GM19239 (cell line): ENCODE measurements around a stretch of chr7.

DNA sequence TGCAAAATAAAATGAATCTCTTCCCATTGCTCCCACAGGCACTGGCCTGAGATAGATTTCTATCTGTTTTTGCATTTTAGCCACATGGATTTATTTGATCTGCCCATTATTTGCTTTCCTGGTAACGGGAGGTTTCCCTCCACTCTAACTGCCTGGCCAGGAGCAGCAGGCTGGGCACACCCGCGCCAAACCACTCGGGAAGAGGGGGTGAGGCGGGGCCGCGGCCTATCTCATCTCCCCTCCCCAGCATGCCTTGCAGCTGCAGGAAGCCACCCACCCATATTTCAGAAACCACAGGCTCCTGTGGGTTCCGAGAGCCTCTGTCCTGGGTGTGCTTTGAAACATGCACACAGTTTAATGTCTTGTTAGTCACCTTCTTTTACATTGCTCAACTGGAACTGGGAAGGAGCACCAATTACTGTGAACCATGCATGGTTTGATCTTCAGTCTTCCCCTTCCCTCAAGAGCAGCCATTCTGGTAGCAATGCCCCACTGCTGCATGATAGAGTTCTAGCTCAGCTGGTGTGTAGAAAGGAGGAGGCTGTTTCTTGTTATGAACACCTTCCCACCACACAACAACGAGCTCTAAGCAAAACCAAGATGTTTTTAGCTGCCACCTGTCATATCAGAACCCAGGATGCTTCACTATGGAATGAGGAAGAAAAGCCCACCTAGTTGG is 37.6 kb upstream of the IKZF1 start:
- RRBS: no CpG with 5 or more reads among the region's 9 CpGs

- RRBS: no CpG with 5 or more reads among the region's 19 CpGs
Observed at GRCh38 chr7:50308433-50309630, 4.3 kb downstream of the IKZF1 start.

- RRBS: no CpG with 5 or more reads among the region's 11 CpGs
Observed at GRCh38 chr7:50337246-50338058, 32.9 kb downstream of the IKZF1 start.

DNA sequence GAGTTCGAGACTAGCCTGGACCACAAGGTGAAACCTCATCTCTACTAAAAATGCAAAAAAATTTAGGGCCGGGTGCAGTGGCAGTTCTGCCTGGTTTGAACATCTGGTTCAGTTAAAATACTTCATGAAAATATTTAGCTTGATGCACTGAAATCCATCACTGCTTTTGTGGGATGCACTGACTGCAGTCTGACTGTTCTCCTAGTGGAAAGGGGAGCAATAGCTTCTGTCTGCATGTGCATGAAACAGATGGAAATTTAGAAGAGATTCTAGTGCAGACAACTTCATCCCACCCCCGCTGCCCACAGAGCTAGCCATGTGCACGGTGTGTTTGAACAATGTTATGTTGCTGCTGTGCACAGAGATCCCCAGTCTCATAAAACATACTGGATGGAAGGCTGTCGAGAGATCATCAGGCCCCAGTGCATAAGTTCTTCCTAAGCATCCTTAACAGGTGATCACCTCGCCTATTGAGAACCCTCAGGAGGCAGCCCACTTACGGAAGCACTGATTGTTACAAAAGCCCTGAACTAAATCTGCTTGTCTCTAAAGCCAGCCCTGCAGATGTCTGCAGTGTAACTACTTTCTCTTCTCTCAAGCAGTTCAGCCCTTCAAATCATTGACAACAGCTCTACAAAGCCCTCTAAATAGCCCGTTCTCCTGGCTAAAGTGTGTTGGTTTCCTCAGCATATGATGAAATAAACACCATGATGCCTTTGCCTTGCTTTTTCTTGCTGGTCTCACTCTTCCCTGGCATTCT is 41.5 kb downstream of the IKZF1 start:
- RRBS: no CpG with 5 or more reads among the region's 8 CpGs

- RRBS: 85% methylated on average over 5 of the region's 14 CpGs
Observed at GRCh38 chr7:50356706-50357431, 52.4 kb downstream of the IKZF1 start.

DNA sequence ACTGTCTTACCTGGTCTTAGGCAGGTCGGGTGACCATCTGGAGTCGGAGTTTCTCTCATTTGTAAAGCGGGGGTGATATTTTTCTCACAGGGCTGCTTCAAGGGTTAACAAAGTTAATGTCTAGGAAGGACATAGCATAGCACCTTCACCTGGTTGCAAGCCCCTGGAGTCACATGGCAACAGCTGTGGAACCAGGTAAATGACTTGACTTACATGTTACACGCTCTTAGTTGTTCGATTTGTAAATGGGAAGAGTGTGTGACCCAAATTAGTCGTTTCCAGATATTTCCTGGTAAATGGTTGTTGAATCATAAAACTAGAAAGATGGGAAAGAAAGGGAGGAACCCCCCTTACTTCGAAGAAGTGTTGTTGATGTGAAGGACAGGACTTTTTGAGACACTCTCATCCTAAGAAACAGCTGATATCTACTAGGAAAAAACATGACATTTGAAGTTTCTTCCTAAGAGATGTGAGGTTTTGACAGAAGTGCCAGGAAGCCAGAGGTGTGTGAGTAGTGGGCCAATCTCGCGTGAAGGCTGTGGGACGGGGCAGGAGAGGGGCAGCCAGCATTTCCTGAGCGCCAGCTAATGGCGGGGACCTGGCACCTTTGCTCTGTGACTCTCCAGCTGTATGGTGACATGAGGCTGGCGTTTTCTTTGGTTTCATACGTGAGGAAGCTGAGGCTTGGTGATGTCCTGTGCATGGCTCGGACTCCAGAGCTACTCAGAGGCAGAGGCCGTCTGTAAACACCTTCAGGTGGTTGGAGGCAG is 53.5 kb downstream of the IKZF1 start:
- RRBS: no CpG with 5 or more reads among the region's 16 CpGs

- RRBS: no CpG with 5 or more reads among the region's 5 CpGs
Observed at GRCh38 chr7:50654748-50655277, 89.6 kb upstream of the DDC start.

- RRBS: no CpG with 5 or more reads among the region's 13 CpGs
Observed at GRCh38 chr7:50658521-50659154, 93.4 kb upstream of the DDC start.

DNA sequence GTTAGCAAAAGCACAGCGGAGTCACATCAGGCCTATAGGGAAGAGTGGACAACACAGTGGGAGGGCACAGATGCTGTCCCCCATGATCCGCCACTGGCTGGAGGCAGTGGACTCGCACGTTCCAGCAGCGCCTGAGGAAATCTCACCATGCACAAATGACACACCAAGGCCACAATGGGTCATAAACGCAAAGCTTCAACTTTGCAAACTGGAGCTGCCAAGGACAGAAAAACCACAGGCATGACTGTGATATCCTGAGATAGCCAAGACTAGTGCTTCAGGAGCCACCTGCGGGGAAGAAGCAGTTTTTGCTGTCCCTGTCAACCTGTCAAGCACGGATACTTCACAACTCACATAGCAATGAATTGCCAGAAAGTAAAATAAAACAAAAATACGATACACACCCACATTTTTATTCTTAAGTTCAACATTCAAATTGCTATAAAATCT is 58.7 kb downstream of the GRB10 start:
- RRBS: no CpG with 5 or more reads among the region's 9 CpGs

- RRBS: no CpG with 5 or more reads among the region's 28 CpGs
Observed at GRCh38 chr7:50781028-50781915, 1.4 kb downstream of the GRB10 start.

DNA sequence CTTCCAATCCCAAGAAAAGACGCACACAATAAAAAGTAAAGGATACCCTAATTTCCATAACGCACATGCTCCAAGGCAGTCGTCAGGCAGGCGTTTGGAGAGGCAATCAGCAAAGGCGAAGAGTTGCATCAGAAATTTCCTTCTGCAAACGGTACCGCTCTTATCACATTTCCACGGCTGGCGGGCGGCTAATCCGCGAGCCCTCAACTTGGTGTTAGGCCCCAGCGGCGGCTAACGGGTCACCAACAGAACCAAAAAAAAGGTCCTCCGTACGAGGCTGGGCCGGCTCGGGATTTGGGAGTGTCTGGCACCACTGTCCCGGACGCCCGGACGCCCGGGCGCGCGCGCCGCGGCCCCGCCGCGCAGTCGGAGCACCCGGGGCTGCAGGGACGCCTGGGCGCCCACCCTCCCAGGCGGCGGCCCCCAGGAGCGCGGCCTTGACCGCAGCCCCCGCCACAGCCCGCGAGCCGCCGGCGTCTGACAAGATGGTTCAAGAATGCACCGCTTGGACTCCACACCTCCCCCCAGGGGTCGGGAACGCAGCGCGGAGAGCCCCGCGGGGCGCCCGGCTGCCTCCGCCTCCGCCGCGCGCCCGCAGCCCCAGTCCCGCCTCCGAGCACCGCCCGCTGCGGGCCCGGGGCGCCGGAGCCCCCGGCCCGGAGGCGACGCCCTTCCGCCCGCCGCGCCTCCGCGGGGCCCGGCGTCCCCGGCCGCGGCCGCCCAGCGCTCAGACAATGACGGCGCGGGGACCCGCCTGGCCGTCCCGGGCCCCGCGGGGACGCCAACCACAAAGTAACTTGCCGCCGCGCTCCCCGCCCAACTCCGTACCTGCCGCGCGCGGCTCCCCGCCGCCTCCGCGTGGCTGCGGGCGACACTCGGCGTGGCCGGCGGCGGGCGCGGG is 9.9 kb upstream of the GRB10 start:
- RRBS: 4% methylated on average over 65 of the region's 119 CpGs

DNA sequence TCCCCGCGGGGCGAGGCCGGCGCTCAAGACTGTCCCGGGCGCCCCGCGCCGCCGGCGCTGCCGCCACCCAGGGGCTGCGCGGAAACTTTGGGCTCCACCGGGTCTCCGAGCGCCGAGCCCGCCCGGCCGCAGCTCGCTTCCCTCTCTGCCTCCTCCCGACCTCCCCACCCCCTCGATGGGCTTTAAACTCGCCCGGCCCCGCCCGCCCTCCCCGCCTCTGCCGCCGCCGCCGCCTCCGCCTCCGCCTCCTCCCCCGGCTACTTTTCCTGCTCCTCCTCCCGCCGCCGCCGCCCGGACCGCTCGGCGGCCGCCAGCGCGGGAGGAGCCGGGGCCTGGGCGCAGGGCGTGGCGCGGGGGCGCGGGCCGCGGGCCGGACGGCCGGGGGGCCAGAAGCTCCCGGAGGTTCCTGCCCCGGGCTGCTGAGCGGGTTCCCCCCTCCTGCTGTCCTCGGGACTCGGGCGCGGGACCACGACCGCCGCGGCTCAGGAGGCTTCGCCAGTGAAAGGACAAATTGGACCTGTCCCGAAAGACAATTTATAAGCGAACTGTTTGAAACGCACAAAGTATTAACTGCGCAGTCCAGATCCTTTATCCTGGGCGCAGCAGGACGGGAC is 10.7 kb upstream of the GRB10 start:
- RRBS: 7% methylated on average over 28 of the region's 78 CpGs

DNA sequence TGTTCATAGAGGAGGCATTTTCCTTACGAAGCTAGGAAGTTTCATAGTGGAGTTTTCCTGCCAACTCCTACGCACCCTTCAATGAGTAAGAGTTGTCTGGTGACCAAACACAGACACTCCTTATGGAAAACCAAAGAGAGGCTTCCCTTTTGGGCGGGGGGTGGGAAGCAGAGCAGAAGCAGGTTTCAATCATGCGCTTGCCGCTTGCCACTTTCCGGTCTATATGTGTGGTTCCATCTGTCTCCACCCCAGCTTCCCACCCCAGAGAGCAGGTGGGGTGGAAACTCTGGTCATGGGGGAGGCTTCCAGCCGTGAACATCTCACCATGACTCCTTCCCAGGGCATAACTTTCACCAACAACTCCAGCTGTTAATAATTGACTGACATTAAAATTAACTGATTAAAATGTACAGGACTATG is 68.8 kb upstream of the GRB10 start:
- RRBS: no CpG with 5 or more reads among the region's 7 CpGs

DNA sequence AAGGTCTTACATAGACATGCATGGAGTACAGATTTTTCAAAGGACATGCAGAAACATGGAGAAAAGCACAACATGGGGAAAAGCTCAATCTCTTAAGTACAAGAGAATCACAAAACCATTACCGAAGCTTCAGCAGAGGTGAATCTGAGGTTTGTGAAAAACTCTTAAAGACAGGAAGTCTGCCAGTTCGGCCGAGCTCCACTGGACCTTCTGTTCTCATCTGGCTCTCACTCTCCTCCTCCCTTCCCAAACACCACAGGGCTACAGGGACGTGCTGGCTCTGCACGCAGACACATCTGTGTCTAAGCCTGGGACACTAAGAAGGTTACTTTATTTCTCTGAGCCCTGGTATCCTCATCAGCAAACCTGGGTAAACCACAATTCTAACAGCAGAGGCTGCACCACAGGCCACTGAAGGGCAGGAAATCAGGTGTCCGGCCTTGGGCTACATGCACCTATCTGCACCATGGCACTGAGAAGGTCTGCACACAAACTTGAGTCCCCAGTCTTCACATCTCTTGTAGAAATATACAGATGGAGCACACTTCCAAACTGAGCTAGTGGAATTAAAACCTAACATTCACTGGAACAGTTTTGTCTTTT is 133.8 kb downstream of the COBL start:
- RRBS: no CpG with 5 or more reads among the region's 6 CpGs

DNA sequence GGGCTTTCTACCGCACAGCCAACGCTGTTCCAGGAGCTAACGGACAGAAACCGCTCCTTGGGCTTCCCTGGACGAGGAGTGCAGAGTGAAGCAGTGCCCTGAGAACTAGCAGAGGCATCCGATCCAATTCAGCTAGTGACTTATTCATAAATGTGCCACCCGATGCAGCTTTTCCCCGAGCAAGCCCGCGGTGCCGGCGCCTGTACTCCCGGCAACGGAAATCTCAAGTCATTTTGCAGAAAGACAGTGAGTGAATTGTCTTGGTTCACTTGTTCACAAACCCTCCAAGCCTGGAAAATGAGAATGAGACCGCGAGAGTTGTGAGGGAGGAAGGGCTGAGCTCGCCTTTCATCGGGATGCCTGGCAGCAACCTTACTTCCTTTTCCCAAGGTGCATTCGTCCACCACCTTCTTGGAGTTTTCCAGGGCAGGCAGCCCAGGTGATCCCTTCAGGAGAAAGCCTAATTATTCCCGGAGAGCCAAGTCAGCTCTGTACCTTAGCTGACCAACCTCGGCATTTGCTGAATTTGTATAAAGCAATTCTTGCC is 87.4 kb downstream of the COBL start:
- RRBS: no CpG with 5 or more reads among the region's 21 CpGs

- RRBS: no CpG with 5 or more reads among the region's 4 CpGs
Observed at GRCh38 chr7:51242144-51242781, 74.3 kb downstream of the COBL start.

GRCh38 chr7:51254437-51254932 is 62.1 kb downstream of the COBL start:
- RRBS: no CpG with 5 or more reads among the region's 1 CpG

GRCh38 chr7:51315801-51316312 is 752 bp downstream of the COBL start:
- RRBS: no CpG with 5 or more reads among the region's 38 CpGs

- RRBS: no CpG with 5 or more reads among the region's 2 CpGs
Observed at GRCh38 chr7:53418425-53419151, 383.2 kb downstream of the POM121L12 start.

DNA sequence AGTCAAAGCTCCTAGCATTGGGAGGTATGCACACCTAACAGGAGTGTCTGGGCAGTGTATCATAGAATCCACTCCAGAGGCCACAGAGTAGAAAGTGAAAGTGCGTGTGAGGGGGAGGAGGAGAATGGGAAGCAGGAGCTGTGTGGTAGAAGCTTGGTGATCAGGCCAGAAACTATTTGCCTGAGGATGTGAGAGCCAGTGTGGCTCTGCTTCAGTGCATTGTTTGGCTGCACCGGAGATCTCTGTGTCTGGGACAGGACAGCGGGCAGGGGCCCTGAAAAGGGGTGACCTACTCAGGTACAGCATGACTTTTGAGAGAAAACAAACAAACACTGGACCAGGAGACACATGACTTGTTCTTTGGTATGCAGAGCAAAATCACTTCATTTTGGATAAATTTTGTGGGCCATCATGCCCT is 557.3 kb upstream of the VSTM2A start:
- RRBS: no CpG with 5 or more reads among the region's 3 CpGs